PC-3 (cell line): Measurements from ENCODE around the genes DPEP3, DPEP2NB, ESRP2 and SLC7A6OS.

- RAMPAGE, long total RNA = no peak
Observed at GRCh38 chr16:67963556-67964817, 4.5 kb downstream of the SLC12A4 start.

DNA sequence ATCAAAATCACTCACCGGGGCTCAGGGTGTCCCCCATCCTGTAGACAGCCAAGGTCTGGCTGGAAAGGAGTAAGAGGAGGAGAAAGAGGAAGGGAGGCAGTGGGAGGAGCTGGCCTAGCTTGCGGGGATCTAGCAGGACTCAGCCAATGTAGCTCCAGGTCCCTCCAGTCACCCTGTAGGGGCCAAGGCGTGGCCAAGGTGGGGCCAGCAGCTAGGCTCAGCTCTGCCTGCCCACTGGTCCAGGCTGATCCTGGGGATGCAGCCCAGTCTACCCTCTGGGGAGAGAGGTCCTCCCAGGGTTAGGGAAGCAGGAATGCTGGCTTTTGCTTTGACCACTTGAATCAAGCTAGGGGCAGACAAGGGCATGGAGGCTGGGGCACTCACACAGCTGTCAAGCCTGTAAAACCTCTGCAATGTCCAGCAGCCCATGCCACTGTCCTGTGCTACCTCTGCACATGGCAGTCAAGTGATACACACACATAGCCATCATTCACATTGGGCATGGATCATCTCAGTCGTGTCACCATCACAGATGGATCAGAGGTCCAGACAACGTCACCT, 1.6 kb downstream of the SLC12A4 start:
- RAMPAGE, long total RNA = no peak

DNA sequence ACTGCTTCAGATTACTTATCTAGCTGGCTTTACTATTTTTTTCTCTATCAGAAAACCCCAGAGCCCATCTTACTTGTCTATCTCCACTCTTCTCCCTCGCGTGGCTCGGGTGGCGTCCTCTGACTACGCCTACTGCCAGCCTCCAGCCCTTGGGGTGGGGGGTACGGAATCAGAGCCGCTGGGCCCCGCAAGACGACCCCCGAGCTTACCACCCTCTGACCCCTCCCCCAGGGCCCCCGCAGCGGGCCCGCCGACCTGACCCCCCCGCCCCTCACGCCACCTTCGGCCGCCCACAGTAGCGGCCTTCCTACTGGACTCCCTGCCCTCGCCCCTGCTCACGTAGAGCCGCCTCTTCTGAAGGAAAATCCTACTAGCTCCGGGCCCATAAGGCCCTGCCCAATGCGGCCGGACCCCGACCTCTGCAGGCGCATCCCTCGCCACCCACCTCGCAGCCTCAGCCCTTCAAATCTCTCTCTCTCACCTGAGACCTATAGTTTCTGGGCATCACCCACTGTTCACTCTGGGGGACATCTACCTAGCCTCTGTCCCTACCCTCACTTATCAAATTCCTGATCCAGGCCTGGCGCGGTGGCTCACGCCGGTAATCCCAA, 1.1 kb upstream of the SLC12A4 start:
- RAMPAGE, long total RNA = no peak

DNA sequence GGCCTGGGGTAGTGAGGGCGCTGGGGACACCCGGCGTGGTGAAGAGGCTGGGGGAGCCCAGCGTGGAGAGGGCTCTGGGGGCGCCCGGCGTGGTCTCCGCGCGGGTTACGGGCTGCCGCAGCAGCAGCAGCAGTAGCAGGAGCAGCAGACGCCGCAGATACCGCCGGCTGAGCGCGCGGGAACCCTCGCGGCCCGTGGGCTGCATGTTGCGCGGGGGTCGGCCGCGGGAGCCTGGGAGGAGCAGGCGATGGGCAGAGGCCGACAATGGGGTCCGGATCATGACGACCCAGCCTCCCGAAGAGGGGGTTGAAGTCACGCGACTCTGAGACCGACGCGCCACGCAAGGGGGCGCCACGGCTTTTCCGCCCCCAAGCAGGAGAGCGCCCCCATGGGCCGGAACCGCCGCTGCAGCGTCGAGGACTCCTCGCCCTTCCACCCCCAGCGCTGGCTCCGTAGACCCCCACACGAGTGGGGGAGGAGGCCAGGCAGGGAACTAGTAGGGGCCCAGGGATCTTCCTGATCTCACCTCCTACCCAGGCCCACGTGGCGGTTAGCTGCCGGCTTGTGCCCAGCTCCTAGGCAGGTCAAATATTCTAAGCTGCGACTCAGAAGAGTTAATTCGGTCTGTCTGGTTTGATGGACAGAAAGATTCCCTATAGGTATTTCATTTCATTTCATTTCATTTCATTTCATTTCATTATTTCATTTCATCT, at the start of gene DPEP3:
Gene DPEP3, minus strand, starts transcription at position 324 of the 713 bp plus-strand sequence.
- RAMPAGE, long total RNA = no peak

DNA sequence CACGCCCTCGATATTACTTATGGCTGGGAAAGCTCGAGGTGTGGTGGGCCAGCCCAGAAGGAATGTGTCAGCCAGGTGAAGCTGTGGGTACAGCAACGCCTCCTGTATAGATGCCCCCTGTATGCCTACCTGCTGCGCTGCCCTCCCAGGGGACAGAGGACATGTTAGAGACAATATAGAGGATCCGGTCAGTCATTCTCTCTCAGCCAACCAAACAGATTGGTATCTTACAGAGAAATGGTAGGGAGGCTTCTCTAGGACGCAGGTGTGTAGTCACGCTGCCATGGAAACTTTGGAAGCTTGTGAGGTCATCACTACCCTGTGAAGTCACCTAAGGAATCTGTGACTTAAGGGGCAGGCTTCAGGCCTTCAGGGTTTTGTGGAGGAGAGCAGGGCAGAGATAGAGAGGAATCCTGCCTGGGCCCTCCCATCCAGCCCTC, at the start of gene DPEP2NB:
Gene DPEP2NB, minus strand, starts transcription at position 337 of the 440 bp plus-strand sequence.
- RAMPAGE, long total RNA = no peak

- RAMPAGE, long total RNA = no peak
Observed at GRCh38 chr16:68023792-68024084, 654 bp downstream of the DUS2 start.

DNA sequence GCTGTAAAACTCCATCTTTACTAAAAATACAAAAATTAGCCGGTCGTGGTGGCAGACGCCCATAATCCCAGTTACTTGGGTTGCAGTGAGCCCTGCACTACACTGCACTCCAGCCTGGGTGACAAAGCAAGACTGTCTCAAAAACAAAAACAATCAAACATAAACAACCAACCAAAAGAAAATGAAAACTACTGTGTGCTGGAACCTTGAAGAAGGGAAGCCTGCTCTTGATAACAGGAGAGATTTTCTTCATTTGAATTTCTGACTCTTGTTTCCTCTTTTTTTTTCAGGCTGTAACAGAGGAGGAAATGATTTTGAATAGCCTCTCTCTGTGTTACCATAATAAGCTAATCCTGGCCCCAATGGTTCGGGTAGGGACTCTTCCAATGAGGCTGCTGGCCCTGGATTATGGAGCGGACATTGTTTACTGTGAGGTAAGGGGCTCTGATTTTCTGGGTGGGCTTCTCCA, 14.7 kb downstream of the DUS2 start:
- RAMPAGE, long total RNA = no peak

DNA sequence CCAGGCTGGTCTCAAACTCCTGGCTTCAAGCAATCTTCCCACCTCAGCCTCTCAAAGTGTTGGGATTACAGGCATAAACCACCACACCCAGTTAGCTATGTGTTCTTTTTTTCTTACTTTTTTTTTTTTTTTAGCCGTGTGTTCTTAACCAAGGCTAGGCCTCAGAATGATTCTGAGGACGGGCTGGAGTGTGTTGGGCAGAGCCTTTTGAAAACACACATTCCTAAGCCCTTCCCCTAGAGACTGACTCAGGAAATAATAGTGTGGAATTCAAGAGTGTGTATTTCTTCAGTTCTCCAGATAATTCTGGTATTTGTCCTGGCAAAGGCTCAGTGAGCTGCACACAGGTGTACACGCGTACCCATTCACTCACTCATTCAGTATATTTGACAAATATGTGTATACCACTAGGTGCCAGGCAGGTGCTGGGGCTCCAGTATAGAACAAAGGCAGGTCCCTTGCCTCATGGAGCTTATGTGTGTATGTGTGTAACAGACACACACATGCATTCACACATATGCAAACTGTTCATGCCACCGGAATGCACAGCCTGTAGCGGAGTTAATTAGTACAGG, 19.4 kb upstream of the NFATC3 start:
- RAMPAGE, long total RNA = no peak

DNA sequence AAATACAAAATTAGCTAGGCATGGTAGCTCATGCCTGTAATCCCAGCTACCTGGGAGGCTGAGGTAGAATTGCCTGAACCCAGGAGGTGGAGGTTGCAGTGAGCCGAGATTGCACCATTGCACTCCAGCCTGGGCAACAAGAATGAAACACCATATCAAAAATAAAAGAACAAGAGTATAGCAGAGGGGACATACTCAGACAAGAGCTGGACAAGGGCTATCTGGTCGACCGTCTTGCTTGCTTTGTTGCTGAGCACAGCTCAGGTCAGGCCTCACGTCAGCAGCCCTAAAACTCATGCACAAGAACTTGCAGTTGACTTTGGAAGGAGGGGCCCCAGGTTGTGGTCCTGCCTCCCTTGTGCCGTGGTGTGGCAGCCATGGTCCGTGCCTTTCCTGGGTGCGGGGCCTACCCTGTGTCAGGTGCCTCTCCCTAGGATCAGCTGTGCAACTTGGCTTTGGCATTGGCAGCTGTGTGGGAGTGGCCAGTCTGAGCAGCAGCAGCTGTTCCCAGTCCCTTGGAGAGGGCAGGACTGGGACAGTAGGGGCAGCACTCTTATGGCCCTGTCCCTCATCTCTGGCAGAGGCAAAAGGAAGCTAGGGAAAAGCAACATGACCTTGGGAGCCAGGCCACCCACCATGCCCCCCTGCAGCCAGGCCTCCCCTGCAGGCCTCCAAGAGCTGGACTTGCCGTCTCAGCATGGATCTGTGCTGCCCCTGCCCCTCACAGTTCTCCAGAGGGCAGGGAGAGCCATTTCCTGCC, 15.8 kb upstream of the NFATC3 start:
- RAMPAGE, long total RNA = no peak

DNA sequence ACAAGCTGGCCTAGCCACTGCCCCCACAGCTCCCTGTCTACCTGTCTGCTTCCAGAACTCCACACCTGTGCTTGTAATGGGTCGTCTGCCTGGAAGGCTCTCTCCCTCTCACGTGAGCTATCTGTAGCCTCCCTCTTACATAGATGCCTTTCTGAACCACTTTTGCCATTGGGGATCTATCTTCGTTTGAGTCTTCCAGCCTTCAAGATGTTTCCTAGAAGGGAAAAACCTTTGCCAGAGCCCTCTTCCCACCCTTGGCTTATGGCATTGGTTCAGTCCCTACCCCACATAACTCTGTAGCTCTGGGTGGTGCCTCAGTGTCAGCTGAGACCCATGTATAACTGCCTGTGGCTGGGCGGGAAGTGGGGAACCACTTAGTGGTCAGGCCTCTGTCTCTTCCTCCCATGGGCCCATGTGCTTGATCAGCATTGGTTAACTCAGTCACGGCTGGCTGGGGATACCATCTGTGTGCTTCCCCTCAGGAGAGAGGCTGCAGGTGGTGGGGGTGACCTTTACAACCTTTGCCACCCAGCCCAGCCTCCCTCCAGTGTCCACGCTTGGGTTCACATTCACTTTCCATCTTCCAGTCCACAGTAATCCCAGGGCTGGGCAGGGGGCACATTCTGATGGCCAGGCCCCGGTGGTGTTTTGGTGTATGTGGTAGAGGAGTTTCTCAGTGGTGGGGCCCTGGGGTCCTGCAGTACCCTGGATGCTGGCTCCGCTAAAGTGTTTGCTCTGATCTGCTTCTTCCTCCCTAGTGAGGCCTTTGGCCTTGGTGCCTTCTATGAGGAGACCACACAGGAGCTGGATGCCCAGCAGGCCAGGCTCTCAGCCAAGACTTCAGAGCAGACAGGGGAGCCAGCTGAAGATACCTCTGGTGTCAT, 10.3 kb upstream of the NFATC3 start:
- RAMPAGE, long total RNA = no peak

- RAMPAGE, long total RNA = no peak
Observed at GRCh38 chr16:68233959-68234933, 1.7 kb downstream of the ESRP2 start.

GRCh38 chr16:68235435-68236248, at the start of gene ESRP2:
ESRP2 (minus strand) TSS chr16:68236127.
- RAMPAGE, long total RNA = no peak

GRCh38 chr16:68258810-68260121, 5.1 kb upstream of the SLC7A6 start:
- RAMPAGE, long total RNA = no peak

DNA sequence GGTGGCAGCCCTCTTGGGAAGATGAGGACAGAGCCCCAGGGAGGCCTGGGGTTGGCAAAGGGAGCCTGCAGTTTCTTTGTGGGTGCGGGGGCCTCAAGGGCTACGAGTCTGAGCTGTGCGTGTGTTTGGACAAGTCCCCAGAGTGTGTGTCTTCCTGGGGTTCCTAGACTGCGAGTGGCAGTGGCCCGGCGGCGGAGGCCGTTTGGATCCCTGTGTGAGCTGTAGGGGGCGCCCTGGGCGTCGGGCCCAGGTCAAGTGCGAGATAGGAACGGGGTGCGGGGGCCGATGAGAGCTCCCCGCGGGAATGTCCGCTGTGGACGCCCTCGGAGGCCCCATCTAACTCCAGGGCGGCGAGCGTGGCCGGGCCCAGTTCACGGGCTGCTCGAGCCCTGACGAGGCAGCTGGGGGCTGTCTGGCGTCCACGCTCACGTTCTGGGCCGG, 367 bp upstream of the SLC7A6 start:
- RAMPAGE, long total RNA = no peak

DNA sequence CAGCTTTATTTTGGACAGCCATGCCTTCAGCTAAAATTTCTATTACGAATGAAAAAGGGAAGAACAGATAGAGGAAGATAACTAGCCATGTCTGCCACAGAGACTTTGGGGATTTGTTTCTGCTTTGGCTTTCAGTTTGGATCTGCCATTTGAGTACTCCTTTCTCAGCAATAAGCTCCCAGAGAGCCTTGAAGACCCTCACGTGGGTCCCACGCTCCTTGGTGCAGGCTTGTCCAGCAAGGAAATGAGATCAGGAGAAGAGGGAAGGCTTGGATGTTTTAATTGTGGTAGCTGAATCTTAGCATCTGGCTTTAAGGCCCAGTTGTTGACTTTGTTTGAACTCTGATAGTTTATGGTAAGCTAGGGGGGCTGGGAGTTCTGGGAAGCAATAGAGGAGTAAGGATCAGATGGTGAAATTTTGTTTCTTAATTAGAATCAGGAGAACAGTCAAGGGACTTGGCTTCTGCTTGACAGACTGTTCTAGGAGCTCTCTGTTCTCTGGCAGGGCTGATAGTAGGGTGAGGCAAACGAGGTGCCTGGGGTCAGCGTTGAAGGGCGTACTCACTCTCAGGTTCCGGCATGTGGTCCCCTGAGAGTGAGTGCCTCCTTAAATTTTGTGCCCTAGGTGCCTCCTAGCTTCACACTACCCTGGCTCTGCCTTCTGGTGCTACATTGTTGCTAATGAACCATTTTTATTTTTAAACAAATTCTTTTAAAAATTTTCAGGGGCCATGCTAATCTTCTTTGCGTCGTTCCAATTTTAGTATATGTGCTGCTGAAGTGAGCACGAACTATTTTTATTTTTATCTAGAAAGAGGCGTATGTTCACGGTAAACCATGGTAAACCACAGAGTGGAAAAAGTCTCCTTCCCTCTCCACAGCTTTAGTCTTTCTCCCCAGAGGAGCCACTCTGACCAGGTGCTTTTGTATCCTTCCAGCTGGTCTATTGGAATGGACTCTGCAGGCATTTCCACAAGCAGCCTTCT, 19.5 kb downstream of the SLC7A6 start:
- RAMPAGE, long total RNA = no peak

GRCh38 chr16:68287340-68288560, 23.0 kb downstream of the SLC7A6OS start:
- RAMPAGE, long total RNA = no peak

GRCh38 chr16:68289624-68290666, 20.8 kb downstream of the SLC7A6OS start:
- RAMPAGE, long total RNA = no peak

GRCh38 chr16:68310140-68311212, at the start of gene SLC7A6OS:
SLC7A6OS (minus strand) TSS chr16:68310946.
- RAMPAGE, long total RNA = no peak

DNA sequence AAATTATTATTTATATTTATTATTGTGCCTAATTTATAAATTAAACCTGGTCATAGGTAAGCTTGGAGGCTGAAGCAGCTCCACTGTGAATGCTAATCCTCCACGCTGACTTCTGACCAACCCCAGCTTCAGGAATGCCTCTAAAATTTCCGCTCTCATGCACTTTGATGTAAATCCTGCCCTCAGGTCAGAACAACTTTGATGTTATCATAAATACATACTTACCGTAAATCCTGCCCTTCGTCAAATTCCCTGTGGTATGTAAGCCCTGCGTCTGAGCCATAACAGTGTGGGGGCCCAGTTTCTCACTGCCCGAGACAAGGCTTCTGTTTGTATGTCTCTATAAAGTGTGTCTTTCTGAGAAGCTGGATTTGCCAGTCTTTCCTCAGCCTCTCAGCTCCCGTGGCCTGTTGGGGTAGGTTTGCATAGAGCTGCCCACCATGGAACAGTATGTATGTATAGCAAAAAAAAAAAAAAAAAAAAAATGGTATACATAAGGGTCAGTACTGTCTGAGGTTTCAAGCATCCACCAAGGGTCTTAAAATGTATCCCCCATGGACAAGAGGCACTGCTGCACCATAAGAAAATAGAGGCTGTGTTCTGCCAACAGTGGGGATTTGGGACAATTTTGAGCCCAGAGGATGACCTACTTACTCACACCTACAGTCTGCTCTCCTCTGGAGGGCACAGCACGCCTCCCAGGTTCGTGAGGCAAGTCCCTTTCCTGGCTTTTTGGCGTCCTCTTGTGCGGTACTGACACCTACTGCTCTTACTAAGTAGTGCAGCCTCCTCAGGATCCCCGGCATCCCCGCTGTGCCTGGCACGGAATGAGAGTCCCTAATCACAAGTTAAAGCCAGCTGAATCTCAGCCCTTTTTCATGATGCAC, 17.5 kb downstream of the PRMT7 start:
- RAMPAGE, long total RNA = no peak

- RAMPAGE, long total RNA = no peak
Observed at GRCh38 chr16:68520662-68521268, 18.3 kb upstream of the ZFP90 start.